ENCODE measurements around the gene CHGA.

DNA sequence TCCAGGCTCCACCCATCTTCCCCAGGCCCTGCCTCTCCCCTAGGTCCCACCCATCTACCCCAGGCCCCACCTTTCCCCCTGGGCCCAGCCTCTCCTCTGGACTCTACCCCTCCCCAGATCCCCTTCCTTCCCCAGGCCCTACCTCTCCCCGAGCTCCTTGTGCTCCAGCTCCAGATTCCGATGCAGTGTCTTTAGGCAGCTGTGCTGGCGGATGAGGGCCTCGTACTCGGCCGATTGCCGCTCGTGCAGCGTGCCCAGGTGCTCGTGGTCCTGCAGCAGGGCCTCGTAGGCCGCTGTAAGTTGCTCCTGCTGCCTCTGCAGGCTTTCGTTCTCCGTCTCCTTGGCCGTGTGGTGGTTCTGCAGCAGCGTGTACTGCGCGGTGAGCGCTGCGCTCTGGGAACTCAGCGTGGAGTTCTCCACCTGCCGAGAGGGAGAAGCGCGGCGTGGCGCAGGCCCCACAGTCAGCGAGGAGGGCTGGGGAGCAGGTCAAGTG lies 59.1 kb upstream of the GPR68 start:
- PRO-cap = no peak

DNA sequence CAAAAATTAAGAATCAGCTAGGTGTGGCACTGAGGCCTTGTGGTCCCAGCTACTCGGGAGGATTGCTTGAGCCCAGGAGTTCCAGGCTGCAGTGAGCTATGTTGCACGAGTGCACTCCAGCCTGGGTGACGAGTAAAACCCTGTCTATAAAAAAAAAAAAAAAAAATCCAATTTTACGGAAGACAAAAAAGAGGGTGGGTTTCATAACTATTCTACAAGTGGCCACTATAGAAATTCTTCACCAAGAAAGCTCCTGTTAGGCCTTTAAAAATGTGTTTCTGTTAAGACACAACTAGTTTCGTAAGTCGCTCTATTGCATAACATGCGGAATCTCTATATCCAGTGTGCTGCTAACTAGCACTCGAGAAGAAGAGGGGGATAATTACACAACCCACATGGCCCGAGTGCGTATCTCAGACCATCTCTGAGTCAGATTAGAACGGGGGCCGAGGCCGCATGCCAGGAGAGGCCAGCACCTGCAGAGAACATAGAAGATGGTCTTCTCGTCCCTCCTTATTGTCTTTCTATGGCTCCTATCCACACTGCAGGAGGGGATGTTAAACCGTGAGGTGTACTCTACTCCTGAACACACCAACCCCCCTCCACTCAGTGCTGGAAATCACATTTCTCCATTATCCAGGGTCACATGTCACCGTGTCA lies 56.5 kb downstream of the CCDC88C start:
- PRO-cap = no peak

DNA sequence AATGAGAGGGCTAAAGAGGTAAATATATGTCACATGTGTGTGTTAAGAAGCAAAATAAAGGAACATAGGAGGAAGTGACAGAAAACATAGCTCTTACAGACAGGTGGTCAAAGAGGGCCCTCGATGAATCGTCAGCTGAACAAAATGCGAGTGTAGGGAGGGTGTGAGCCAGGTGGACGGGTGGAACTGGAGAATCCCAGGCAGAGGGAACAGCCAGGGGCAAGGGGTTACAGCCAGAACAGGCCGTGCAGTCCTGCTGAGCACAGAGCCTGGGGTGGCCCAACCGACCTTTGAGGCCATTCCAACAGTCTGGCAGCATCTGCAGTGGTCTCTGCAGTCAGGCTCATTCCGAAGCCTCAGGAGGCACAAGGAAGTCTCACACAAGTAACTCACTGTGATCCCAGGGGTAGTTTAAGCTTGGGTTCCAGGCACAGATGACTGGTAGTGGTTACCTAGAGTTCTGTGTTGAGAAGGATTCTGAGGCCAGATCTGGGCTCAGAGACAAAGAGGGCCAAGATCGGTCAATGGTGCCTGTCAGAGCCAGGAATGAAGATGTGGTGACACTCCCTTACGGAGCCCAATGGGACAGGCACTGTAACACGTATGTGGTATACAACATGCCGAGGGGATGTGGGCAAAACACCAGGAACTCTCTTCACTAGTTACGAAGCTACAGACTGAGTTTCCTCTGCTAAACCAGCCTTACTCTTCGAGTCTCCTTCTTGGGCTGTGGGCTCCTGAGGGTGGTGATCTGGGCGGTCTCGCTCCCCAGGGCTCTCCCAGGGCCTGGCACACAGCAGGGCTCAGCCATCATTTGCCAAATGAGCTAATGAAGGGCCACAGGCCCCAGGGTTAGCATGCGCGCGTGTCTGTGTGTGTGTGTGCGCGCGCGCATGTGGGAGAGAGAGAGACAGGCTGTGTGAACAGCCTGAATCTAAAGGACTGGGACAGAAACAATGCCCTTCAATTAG lies 42.9 kb downstream of the CCDC88C start:
- PRO-cap = no peak

DNA sequence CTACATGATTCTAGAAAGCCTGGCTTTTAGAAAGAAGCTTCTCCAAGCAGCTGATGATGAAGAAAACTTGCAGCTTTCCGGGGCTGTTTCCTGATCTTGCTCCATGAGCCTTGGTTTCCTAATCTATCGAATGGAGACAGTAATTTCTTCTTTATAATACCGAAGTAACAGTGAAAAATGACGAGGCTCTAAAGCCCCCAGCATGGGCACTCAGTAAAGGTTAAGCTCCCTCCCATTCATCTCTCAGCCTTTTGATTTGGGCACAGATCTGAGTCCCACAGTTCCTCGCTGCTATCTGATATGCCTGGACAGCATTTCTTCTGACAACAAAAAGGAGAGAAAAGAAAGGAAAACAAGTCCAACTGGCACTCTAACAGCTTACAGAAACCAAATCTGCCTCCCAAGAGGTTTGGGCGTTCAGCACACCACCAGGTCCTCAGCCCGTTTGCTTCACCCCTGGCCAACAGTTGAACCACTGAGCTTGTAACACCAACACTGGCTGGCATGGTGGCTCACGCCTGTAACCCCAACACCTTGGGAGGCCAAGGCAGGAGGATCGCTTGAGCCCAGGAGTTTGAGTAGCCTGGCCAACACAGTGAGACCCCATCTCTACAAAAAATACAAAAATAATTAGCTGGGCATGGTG lies 19.6 kb downstream of the CCDC88C start:
- PRO-cap = no peak

- PRO-cap = no peak
Measured at GRCh38 chr14:91405148-91406178, 12.2 kb downstream of the CCDC88C start.

DNA sequence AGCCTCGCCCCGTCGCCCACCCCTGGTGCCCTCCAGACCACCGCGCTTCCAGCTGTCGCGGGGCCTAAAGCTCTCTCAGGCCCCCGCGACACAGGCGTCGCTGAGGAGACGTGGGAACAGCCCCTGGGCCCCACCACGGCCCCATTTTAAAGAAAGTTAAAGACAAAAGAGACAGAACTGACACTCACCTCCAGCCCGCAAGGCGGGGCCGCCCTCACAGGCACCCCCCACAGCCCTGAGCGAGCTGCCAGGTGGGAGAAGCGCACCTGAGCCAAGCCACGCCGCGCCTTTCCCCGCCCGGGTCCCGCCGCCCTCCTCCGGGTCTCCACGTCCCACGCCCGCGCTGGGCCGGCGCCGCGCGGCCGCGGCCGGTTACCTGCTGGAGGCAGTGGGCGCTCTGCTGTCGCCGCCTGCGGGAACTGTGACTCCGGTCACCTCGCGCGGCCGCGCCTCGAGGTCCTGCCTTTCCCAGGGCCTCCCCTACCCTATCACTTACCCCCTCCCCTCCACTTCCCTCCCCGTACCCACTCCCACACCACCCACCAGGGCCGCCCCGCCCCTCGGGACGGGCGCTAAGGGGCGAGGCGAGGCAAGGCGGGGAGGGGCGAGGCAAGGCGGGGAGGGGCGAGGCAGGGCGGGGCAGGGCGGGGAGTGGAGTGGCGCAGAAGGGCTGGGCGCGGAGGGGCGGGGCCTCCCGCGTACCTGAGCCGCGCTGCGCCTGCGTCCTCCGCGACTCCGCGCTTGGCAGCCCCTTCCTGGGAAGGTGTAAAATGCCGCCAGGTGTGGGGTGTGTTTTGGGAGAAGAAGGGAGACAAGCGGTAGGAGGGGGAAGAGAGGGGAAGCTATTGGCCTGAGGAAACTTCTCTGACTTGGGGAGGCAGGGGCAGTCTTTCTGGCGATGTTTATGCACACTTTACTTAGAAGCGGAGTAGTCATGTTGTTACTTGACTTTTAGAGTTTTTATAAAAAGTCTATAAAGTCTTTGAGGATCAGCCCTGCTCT lies 31.0 kb downstream of the TC2N start:
- PRO-cap = no peak

GRCh38 chr14:92408853-92409552 lies 86.0 kb downstream of the SLC24A4 start:
- PRO-cap = no peak

GRCh38 chr14:92511405-92511967 lies 2.1 kb upstream of the RIN3 start:
- PRO-cap = no peak

DNA sequence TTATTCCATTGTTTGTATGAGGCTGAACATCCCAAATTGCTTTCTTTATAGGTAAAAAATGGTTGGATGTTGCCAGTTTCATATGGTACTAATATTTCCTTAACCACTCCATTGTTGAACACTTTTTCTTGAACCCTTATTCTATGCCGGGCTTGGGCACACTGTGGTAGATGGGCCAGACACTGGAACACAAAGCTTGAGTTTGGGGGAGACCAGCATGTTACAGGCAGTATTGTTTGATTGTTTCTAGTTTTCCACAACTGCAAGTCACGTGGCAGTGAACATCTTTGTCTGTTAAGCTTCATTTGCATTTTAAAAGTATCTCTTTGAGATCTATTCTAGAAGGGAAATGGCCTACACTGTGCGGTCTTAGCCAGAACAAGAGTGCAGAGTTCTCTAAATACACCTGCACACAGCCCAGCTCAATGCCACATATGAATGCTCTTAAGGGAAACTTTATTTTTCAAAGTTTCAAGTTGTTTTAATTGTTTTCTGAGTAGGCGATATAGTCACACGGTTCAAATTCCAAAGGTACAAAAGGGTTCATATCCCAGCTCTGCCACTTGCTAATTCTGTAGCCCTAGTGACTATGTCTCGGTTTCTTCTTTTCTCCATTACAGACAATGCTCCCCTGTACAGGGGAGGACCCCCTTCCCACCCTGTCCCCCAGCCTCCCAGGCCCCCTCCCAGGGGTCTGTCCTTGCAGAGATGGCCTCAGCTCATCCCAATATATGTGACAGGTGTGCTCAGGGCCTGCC lies 24.9 kb downstream of the RIN3 start:
- PRO-cap = no peak

DNA sequence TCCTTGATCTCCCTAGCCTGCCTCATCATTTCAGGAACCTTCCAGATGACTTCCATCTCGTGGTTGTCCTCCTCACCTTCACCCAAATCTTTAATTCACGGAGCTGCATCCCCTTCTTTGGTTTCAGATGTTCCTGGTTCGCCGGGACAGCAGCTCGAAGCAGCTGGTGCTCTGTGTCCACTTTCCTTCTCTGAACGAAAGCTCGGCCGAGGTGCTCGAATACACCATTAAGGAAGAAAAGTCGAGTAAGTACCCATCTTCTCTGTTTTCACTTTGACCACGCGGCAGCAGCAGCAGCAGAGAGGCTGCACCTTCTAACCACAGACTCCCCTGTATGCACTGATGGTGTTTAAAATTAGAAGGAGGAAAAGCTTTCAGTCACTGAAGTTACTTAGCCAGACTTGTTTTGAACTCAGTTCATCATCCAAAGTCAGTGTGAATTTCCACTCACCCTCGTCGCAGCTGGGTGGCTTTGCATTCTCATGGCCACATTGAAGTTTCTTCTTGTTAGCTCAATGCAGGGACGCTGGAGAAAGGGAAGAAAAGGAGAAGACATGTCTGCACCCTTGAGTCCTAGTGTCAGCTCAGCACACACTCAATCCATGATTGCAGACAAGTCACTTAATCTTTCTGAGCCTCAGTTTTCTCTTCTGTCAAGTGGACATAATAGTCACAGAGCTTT lies 63.8 kb downstream of the RIN3 start:
- PRO-cap = no peak

- PRO-cap = no peak
Measured at GRCh38 chr14:92586209-92586528, 72.6 kb downstream of the RIN3 start.

DNA sequence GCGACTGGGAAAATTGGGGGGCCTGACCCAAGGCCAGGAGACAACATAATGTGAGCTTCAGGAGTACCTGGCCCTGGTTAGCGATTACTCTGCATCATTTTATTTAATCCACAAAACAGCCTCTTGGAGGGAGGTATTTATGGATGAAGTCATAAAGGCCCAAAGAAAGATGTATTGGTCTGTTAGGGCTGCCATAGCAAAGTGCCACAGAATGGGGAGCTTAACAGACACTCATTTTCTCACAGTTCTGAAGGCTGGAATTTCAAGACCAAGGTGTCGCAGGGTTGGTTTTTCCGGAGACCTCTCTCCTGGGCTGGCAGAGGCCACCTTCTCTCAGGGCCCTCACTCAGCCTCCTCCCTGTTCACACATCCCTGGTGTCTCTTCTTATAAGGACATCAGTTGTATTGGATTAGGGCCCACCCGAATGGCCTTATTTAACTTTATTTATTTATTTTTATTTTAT lies 57.4 kb downstream of the LGMN start:
- PRO-cap = no peak

- PRO-cap = no peak
Measured at GRCh38 chr14:92726734-92727050, 21.7 kb downstream of the LGMN start.

- PRO-cap = no peak
Measured at GRCh38 chr14:92753220-92753742, 4.9 kb upstream of the LGMN start.

DNA sequence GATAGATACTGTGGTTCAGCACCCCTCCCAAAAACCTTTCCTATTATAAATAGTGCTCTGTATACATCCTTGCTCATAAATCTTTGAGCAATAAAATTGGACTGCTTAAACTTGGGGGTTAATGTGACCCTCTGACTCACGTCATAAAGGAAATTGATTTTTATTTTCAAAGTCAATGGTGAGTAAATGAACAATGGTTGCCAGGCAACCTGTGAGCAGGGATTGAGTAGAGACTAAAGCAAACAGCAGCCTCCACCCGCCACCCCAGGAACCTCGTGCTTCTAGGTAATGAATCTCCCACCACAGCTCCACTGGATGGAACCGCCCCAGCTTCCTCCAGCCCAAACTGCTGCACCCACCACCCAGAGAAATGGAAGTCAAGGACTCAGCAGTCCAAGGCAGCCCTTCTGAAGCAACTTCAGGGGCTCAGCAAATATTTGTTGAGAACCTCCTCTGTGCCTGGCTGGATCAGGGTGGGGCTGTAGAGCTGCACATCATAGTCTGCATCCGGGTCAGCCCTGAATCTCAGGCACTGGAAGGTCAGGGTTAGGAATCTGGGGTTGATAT lies 31.7 kb upstream of the CHGA start:
- PRO-cap = no peak

GRCh38 chr14:92922796-92923832 lies at the start of gene CHGA:
Gene CHGA, plus strand, starts transcription at chr14:92923150.
- PRO-cap = no peak

- PRO-cap = no peak
Measured at GRCh38 chr14:92964588-92965243, 41.8 kb downstream of the CHGA start.

DNA sequence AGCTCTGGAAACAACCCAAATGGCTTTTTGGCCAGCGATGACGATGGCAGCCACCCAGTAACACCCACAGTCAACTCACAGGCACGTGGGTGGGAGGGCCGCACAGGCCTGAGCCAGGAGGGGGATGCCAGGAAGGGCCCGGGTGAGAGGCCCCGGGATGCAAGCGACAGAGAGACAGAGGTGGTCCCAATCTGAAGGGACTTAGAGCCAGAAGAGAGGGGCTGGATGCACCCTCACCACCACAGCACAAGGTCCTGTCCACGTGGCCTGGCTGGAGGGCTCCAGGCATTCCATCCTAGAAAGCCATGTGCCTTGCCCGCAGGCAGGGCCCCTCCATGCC lies 50.7 kb downstream of the CHGA start:
- PRO-cap = no peak

DNA sequence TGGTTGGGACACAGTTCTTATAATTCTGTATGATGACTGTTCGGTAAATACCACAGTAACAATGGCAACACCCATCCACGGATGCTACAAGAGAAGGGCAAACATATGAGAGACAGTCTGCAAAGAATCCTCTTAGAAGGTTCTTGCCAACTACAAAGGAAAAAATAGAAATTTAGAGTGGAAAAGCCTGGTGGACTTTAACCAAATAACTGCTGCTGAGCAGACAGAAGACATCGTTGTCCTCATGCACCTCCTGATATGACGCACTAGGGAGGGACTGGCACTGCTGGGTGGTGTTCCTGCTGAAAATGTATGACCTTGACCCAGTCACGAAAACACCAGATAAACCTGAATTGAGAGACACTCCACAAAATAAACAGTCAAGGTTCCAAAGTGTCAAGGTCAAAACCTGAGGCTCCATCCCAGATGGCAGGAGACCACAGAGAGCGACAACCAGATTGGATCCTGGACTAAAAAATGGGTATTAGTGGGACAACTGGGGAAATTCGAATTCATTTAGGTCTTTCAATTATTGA lies 61.9 kb downstream of the CHGA start:
- PRO-cap = no peak

- PRO-cap = no peak
Measured at GRCh38 chr14:93008282-93008773, 85.4 kb downstream of the CHGA start.